ENCODE measurements around a stretch of chr1.

DNA sequence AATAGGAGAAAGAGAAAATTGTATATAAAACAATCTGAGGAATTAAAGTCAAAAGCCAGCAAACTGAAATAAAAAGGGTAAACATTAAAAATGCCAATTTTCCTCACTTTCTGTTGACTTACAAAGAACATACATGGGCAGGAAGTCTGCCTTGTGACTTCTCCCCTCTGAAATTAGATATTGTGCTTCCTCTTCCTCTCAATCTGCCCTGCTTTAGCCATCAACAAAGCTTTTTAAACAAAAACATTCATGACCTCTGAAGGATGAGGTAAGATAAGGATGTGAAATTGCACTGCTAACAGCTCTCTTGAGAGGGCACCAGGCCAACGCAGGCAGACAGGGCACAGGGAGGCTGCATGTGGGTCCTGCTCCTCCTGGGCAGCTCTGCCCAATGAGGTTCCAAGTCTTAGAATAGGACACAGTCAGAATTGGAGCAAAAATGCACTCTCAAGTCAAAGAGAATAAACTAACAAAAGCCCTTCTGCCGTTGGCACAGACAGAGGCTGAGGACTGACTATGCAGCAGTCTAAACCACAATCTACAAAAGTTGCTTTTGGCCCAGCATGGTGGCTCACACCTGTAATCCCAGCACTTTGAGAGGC, 62.2 kb downstream of the DEGS1 start:
- PRO-cap: no peak

DNA sequence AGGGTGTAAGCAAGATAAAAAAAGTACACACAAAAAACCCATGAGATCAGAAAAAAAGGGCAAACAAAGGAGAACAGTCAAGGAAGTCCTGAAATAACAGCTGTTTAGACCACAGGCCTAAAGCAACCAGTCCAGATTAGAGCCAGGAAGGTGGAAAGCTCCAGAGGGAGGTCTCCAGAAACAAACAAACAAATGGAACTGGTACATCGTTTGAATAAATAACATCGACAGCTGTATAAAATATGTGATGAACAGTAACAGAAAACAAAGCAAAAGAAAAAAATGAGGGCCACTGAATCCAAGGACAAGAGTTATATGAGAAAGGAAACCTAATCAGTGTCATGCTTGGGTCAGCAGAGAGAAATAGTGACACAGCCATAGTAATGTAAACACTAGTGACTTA, 67.5 kb downstream of the NVL start:
- PRO-cap: no peak

- PRO-cap: bidirectional peak, plus-strand start at chr1:224330442, minus-strand start at chr1:224330139
Observed at GRCh38 chr1:224330272-224330769, 349 bp upstream of the NVL start.

GRCh38 chr1:224357767-224358460, 1.2 kb downstream of the CNIH4 start:
- PRO-cap: no peak

DNA sequence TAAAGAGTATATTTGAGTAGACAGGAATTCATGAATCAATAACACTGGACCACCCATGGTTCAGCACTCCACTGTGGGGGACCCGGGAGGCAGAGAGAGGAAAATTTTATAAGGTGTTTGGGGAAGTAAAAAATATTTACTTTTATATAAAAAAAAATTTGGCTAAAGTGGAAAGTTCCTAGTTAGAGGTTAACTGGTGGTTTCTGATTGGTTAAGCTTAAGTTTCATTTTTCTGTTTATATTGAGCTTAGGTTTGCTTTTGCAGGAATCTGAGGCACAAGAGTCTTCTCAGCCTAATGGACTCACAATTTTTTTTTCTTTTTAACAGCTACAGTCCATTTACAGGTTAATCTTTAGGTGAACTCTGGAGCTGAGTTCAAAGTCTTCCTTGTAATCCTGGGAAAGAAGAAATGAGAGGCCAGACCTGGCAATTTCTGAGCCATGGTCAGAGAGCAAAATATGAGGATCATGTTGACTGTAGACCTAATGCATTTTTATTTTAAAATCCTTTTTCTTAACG, 55.5 kb upstream of the DNAH14 start:
- PRO-cap: no peak

DNA sequence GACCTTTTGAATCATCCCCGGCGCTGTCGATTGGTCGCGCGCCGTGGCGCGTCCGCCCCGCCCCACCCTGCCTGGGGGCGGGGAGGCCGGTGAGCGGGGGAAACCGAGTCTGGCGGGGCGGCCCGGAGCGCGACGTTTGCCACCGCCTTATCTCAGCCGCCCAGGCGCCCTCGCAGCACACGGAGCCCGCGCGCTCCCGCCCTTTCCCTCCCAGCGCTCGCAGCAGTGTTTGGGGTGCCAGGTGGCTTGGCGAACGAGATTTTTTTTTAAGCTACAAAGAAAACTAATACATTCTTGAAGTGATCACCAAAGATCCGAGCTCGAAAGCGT, 302 bp upstream of the LBR start:
- PRO-cap: bidirectional peak, plus-strand start at position 150 of the sequence, minus-strand start outside the sequence

GRCh38 chr1:225440990-225441790, 13.4 kb upstream of the LBR start:
- PRO-cap: no peak

DNA sequence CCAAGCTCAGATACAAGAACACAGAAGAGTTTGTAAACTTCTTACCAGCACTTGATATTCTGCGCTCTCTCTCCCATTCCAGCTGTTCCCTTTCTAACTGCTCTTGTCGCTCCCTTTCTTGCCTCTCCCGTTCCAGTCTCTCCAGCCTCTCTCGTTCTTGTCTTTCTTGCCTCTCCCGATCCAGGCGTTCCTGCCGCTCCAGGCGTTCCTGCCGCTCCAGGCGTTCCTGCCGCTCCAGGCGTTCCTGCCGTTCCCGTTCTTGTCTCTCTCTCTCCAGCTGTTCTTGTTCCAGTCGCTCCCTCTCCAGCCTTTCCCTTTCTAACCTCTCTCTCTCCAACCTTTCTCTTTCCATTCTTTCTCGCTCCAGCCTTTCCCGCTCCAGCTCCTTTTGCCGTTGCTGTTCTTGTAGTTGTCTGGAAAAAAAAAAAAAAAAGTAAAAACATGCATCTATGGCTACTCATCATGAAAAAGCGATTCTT, 91.4 kb upstream of the LBR start:
- PRO-cap: no peak

- PRO-cap: no peak
Observed at GRCh38 chr1:225549305-225549787, 103.6 kb downstream of the ENAH start.

DNA sequence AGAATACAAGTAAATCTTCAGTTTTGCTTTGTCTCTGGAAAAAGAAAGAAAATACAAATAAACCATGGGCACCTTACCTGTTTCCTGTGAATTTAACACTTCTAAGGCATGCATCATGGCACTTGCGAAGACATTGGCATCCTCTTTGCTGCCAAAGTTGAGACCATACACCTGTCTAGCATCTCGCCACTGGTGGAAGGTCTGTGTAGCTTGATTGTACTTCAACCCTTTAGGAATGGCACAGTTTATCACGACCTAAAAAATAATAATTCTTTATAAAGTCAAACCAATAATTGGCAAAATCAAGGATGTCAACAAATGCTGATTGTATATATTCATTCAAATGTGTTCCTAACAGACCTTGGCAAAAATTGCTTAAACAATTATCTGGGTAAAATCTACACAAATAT, 98.1 kb downstream of the ENAH start:
- PRO-cap: no peak

DNA sequence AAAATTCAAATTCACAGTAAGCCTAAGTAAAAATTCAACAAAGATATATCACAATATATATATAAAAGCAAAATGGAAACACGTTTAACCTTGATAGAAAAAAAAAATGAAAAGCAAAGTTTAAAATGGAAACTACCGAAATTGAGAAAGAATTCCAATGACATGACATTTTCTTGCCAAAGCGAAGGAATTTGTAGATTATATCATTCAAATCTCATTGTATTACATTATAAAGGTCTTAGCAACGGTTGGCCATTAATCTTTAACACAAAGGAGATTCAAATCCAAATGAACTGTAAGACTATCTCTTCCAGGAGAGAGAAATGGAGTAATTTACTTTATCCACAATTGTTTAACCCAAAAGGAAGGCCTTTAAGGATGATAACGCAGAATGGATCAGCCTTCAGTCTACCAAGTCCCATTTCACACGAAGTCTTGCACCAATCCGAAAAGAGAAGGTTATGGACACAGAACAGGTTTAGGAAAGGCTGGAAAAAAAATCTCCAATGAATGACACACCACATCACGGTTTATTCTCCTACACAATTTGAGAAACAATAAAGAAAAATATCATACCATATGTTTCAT, 1.5 kb downstream of the ENAH start:
- PRO-cap: no peak

GRCh38 chr1:225880979-225881324, 1.2 kb downstream of the TMEM63A start:
- PRO-cap: unidirectional peak, plus-strand start at chr1:225881188; unidirectional peak, plus-strand start at chr1:225881244

DNA sequence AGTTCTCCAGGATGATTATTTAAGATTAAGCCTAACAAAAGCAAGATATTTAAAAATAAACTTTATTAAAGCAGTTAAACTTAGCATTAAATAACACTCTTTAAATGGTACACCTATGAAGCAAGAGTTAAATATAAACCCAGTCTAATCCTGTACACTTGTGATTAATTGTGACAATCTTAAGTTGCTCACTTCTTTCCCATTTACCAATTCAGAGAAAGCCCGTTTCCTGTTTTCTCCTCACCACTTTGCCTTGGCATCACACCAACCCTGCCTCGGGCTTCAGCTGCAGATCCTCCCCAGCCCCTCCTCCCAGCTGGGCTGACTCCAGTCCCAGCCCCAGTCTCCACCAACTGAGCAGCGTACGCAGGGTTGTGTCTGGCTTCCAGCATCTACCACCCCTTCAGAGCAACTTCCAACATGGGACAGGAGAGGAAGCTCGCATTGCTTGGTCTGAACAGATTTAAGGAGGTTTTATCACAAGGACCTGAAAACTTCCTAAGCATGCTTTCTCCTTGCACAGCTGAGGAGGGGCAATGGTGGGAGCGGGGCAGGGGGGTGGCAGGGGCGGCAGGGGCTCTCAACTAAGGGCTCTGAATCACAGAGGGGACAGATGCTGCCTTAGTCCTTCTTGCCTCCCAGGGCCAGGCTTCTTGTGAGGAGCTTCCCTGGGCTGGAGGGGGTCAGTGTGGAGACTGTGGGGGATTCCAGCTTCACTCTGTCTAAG, 4.1 kb downstream of the PYCR2 start:
- PRO-cap: no peak

DNA sequence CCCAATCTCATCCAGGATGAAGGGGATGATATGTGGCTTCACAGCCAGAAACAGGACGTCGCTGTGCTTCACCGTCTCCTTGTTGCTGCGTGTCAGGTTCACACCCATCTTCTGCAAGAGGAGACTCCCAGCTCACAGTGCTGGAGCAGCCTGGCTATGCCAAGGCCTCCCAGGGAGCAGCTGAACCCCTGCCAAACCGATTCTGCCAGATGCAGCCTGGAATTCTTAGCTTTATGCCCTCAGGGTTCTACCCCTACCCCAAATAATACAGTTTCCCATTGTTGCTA, 1.8 kb downstream of the PYCR2 start:
- PRO-cap: no peak

DNA sequence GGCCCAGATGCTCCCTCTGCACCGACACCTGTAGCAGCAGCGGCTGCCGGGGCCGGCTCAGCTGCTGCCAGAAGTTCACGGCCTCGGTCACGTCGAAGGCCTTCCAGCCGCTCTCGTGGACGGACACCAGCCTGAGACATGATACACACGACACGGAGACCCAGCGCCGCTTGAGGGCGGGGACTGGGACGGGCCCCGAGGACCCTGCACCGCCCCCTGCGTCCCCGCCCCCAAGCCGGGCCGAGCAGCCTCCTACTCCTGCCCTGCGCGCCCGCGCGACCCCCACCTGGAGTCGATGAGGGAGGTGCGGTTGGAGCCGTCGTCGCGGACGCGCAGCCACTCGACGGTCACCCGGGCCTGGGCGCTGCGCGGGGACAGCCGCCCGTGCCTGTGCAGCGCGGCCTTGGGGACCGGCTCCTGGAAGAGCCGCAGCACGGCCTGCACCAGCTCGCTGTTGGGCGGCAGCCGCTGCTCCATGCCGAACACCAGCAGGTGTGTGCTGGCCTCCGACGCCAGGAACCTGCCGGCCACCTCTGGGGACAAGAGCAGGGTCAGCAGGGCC, 1.5 kb downstream of the LEFTY2 start:
- PRO-cap: no peak

GRCh38 chr1:226066003-226067069, 3.8 kb downstream of the H3-3A start:
- PRO-cap: no peak

- PRO-cap: no peak
Observed at GRCh38 chr1:226082876-226083291, 20.4 kb downstream of the H3-3A start.

DNA sequence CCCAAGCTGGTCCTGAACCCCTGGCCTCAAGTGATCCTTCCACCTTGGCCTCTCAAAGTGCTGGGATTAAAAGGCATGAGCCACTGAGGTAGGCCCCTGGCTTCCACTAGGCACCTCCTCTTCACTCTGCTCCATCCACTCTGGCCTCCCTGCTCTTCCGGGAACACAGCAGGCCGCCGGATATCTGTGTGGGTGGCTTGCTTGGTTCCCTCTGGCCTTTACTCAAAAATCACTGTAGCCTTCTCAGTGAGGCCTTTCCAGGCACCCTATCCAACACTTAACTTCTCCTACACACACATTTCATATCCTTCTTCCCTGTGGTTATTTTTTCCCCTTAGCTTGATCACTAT, 46.5 kb downstream of the H3-3A start:
- PRO-cap: unidirectional peak, minus-strand start at position 142 of the sequence

DNA sequence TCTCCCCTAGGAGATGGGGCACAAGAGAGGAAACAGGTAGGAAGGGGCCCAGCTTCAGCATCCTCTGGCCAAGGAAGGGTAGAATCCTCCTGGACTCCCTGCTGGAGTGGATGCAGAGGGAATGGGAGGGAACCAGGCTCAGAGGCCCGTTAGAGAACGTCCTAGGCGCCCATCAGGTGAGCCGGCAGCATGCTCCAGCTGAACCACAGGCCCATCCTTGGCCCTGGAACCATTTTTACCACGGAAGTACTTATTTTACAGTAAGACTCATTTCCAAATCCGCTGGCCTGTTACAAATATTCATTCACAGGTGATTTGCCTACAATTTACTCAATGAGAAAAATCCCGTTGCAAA, 58.1 kb downstream of the H3-3A start:
- PRO-cap: no peak

- PRO-cap: bidirectional peak, plus-strand start at chr1:226122133, minus-strand start at chr1:226121928
Observed at GRCh38 chr1:226122033-226122224, 59.4 kb downstream of the H3-3A start.